Liver (tissue), 9 donors: ENCODE measurements around a stretch of chr11.

DNA sequence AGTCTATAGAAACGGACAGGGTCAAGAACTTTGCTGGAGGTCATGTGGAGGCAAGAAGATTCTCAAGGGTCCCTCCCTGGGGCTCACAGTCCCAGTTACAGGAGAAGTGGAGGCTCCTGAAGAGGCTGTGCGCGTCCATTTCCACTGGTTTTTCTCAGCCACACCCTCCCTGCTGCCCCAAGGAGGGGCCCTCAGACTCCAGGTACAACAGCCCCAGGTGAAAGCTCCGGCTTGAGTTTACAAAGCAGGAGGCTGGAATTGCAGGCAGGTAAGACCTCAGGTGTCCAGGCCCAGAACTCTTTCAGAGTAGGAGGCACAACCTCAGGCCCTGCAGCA is 3.1 kb downstream of the SHANK2 start:
- PRO-cap, 5 experiments: no peak in any of the 5 experiments
- RAMPAGE, long total RNA, 2 experiments: no peak in any of the 2 experiments
- RRBS: no CpG with 5 or more reads among the region's 4 CpGs

DNA sequence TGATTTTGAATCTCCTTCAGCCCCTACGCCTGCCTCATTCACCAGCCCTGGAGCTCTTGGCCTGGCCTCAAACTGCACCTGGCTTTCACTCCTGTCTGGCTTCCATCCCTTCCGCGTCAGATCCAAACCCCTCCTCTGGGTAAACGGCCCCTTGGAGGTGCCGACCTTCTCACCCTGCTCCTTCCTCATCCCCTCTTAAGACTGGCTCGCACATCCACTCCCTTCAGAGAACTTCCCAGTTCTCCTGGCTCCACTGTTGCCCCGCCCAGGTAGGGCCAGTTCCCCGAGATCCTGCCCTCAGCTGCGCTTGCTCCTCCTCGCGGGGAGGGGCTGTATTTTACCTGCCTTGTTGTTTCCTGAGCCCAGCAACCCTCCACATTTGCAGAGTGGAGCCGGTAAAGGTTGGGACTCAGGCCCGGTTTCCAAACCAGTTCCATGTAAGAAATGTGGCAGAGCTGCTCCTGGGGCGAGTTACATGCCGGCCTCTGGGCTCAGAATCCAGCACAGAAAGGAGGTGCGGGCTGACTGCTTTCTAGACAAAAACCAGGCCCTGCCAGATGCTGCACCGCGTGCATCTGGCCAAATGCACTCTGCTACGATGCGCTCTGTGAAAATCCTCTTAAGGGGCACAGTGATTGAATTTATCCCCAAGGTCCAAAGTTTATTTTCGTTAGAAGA is 14.0 kb upstream of the SHANK2 start:
- PRO-cap, 5 experiments: no peak in any of the 5 experiments
- RAMPAGE, long total RNA, 2 experiments: no peak in any of the 2 experiments
- RRBS: no CpG with 5 or more reads among the region's 21 CpGs

- PRO-cap, 5 experiments: no peak in any of the 5 experiments
- RAMPAGE, long total RNA, 2 experiments: no peak in any of the 2 experiments
- RRBS: no CpG with 5 or more reads among the region's 5 CpGs
These were observed 75.5 kb downstream of the DHCR7 start for GRCh38 chr11:71372633-71373172.

GRCh38 chr11:71447109-71448252 is 712 bp downstream of the DHCR7 start:
- PRO-cap, 5 experiments: peak in 5 of 5 experiments; most common plus-strand start chr11:71447519 (in 3)
- RAMPAGE, long total RNA, 2 experiments: no peak in any of the 2 experiments
- RRBS: 2% methylated on average over 10 of the region's 41 CpGs

- PRO-cap, 5 experiments: no peak in any of the 5 experiments
- RAMPAGE, long total RNA, 2 experiments: no peak in any of the 2 experiments
- RRBS: no CpG with 5 or more reads among the region's 9 CpGs
These were observed 43.6 kb upstream of the KRTAP5-11 start for GRCh38 chr11:71626330-71626697.

DNA sequence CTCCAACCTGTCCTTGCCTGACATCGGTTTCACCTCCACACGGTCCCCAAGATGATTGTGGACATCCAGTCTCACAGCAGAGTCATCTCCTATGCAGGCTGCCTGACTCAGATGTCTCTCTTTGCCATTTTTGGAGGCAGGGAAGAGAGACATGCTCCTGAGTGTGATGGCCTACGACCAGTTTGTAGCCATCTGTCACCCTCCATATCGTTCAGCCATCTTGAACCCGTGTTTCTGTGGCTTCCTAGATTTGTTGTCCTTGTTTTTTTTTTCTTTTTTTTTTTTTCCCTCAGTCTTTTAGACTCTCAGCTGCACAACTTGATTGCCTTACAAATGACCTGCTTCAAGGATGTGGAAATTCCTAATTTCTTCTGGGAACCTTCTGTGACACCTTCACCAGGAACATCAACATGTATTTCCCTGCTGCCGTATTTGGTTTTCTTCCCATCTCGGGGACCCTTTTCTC is 25.0 kb downstream of the XNDC1N start:
- PRO-cap, 5 experiments: no peak in any of the 5 experiments
- RAMPAGE, long total RNA, 2 experiments: no peak in any of the 2 experiments
- RRBS: no CpG with 5 or more reads among the region's 7 CpGs

DNA sequence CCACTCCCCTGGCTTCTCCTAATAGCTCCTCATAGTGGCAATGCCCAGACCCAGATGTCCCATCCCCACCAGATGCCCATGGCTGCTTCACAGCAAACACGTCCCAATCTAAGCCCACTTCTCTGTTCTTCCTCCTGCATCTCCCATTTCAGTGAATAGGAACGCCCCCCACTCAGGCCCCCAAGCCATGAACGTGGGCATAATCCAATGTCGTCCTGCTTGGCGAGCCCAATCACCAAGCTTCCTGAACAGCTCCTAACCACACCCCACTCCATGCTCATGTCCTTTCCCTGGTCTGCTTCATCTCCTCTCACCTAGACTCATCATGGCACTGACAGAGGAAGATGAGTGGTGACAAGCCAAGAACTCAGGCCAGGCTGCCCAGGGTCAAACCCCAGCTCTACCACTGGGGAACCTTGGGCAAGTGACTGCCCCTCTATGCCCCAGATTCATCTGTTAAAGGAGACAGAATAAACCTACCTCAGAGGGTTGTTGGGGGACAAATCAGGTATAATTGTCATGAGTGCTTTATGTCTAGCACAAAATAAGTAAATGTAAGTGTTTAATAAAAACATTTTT is 9.0 kb downstream of the IL18BP start:
- PRO-cap, 5 experiments: no peak in any of the 5 experiments
- RAMPAGE, long total RNA, 2 experiments: no peak in any of the 2 experiments
- RRBS: no CpG with 5 or more reads among the region's 5 CpGs

- PRO-cap, 5 experiments: no peak in any of the 5 experiments
- RAMPAGE, long total RNA, 2 experiments: no peak in any of the 2 experiments
- RRBS: no CpG with 5 or more reads among the region's 1 CpG
These were observed 24.4 kb downstream of the IL18BP start for GRCh38 chr11:72023258-72023457.

- PRO-cap, 5 experiments: peak in 2 of 5 experiments; most common plus-strand start chr11:72070020 (in 2); most common minus-strand start chr11:72070093 (in 2)
- RAMPAGE, long total RNA, 2 experiments: no peak in any of the 2 experiments
- RRBS: no CpG with 5 or more reads among the region's 2 CpGs
These were observed 10.5 kb downstream of the NUMA1 start for GRCh38 chr11:72069707-72070410.

GRCh38 chr11:72162817-72163188 is 27.3 kb downstream of the FOLR3 start:
- PRO-cap, 5 experiments: no peak in any of the 5 experiments
- RAMPAGE, long total RNA, 2 experiments: no peak in any of the 2 experiments
- RRBS: no CpG with 5 or more reads among the region's 6 CpGs

DNA sequence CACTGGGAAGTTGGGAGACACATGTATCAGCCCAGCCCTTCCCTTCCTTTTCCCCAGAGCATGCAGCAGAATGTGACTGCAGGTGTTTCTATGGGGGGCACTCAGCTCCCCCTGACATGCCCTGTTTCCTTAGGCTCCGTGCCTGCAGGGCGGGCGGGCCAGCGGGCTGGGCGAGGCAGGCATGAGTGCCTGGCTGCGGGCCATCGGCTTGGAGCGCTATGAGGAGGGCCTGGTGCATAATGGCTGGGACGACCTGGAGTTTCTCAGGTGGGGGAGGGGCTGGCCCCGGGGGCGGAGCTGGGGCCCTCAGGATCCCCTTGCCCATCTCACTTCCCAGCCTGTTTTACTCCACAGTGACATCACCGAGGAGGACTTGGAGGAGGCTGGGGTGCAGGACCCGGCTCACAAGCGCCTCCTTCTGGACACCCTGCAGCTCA is 6.0 kb downstream of the PHOX2A start:
- PRO-cap, 5 experiments: no peak in any of the 5 experiments
- RAMPAGE, long total RNA, 2 experiments: no peak in any of the 2 experiments
- RRBS: no CpG with 5 or more reads among the region's 14 CpGs

DNA sequence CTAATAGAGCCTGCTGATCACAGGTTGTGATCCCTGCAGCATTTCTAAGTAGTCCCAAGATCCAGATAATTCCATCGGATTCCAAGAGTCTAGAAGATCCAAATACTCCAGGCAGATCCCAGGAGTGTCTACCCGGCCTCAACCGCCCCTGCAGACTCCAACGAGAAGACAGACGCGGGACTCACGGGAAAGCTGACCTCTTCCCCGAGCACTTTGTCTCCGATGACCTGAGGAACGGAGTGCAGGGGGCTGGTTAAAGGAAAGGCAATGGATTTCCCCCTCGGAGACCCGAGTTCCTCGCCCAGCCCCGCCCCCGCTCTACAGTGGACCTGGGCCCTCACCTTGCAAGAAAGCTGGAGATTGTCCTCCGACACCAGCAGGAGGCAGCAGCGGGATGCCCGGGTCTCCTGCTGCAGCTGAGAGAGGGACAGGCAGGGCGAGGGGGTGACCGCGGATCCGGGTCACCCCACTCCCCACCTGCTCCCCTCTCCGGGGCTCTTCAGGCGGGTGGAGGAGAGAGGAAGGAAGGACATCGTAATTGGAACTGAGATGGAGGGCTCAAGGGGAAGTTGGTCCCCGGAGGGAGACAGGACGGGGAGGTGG is 84.6 kb downstream of the PDE2A start:
- PRO-cap, 5 experiments: no peak in any of the 5 experiments
- RAMPAGE, long total RNA, 2 experiments: no peak in any of the 2 experiments
- RRBS: 13% methylated on average over 8 of the region's 27 CpGs

DNA sequence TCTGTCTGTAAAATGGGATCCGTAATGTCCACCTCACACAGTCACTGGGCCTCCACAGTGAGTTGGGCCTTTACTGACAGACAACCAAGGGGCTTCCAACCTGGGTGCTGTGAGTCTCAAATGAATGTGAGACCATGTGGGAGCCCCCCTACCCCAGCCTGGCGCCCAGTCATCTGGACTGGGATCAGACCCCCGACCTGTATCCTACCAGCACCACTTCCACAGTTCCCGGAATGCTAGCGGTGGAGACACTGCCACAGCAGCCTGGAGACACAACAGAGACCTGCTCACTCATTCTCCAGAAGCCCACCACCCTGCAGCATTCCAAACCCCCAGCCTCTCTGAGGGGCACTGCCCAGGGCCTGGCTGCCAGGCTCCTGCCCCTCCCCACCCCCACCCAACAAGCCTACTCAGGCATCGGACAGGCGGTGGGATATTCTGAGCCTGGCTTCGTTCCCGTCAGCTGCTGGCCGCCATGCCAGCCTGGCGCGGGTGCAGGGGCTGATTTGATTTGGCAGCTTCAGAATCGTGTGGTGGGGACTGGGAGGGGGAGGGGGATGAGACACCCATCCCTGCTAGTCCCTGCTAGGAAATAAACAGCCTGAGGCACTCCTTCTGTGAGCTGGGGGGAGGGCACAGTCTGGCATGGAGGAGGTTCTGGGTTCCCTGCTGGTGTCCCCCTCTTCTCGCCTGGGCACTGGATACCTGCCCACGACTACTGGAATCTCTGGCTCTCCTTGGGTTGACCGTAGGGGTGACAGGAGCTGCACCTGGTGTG is 42.5 kb downstream of the PDE2A start:
- PRO-cap, 5 experiments: no peak in any of the 5 experiments
- RAMPAGE, long total RNA, 2 experiments: no peak in any of the 2 experiments
- RRBS: no CpG with 5 or more reads among the region's 16 CpGs

DNA sequence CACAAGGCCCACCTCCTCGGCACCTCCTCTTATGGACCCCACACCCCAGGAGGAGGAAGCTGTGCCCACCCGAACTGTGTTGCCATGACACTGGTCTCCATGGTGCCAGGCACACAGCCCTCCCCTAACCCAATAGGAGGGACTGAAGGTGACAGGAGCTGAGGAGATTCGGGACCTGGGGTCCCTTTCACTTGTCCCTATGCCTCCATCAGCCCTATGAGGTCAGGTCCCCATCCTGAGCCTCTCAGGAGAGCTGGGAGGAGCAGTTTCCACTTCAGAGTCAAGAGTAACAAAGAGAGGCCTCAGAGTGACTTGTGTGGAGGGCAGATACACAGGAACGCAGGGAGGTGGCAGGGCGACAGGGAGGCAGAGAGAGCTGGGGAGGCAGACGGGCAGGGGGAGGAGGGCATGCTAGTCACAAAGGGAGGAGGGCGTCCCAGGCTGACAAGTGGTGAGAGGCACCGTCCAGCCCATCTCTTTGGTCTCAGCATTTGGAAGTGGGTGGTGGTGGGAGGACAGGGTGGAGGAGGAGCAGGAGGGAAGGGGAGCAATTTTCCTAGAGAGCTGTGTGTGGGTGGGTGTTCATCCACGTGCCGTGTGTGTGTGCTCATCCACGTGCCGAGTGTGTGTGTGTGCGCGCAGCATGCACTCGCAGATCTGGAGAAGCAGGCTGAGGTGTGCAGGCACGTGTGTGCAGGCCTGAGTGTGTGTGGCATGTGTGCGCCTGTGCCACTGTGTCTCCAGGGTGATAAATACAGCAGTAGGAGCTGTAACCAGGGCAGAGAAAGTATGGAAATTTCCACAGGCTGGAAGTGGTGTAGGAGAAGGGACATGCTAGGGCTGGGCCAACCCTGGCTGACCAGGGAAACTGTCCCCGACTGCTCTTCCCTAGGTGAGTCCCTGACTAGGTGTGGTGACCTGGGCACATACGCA is 7.0 kb upstream of the PDE2A start:
- PRO-cap, 5 experiments: no peak in any of the 5 experiments
- RAMPAGE, long total RNA, 2 experiments: no peak in any of the 2 experiments
- RRBS: no CpG with 5 or more reads among the region's 19 CpGs

- PRO-cap, 5 experiments: no peak in any of the 5 experiments
- RAMPAGE, long total RNA, 2 experiments: no peak in any of the 2 experiments
- RRBS: no CpG with 5 or more reads among the region's 10 CpGs
These were observed 21.4 kb upstream of the PDE2A start for GRCh38 chr11:72695508-72696159.

DNA sequence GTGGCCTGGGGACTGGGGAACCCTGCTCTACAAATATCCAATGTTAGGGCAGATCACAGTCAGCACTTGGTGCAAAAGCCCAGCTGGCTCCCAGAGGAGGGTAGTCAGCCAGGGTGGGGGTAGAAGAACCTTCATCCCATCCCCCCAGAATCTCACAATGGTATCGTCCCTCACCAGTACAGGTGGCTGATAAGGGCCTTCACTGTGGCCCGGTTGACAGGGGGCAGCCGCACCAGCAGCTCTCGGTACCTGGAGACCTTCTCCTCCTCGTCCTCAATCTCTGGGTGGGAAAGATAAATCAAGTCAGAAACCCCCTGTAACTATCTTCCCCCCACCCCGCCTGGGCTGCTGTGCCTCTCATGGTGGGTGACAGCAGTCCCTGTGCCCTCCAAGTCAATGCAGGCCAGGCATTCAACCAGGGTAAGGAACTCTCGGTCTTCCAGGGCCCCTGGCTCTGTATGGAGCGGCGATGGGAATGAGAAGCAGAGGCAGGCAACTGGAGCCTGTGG is 22.2 kb upstream of the PDE2A start:
- PRO-cap, 5 experiments: no peak in any of the 5 experiments
- RAMPAGE, long total RNA, 2 experiments: no peak in any of the 2 experiments
- RRBS: no CpG with 5 or more reads among the region's 9 CpGs

DNA sequence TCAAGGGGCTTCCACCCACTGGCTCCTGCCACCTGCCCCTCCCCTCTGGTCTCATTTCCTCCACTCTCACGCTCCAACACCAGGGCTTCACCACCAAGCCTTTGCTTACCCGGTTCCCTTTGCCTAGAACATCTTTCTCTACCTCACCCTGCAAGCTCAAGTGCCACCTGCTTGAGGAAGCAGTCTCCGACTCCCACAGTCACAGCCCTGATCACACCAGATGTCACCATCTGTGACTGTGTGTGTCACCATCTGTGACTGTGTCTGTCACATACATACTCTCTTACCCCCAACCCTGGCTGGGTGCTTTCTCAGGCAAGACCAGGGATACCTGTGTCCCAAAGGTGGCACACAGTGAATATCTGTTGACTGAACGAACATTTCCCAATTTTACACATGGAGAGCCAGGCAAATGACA is 8.3 kb downstream of the ARAP1 start:
- PRO-cap, 5 experiments: no peak in any of the 5 experiments
- RAMPAGE, long total RNA, 2 experiments: no peak in any of the 2 experiments
- RRBS: no CpG with 5 or more reads among the region's 4 CpGs

DNA sequence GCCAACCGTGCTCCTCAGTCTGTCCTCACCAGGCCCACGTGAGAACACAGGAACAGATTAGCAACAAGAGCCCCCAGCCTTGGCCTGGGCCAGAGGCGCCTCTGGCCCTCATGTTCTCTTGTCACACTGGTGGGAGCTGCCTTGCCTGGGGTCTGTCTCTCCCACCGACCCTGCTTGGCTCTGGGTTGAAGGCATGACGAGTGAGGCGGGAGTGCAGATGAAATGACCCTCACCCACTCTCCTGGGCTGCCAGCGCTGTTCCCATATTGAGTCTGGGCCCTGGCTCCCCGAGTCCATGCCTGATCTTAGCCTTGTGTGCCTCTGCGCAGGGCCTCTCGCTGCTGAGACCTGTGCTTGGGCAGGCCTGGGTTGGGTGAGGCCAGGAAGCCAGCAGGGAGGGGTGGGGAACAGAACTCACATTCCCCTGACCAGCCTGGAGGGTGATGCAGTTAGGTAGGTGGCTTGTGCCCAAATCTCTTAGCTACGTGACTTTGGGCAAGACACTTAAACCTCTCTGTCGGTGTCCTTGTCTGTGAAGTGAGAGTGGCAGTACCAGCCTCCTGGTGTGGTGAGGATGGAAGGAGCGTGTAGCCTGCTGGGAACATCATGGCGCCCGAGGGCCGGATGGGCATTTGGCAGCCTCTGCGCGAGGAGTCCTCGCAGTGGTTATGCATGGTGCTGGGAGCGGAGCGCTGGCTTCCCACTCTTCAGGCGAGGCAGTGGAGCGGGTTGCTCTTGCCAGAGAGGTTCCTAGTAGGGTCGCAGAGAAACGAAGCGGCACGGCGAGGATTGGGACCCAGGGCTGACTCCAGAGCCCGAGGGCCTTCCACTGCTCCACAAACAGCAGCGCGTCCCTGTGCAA is 6.7 kb downstream of the ATG16L2 start:
- PRO-cap, 5 experiments: no peak in any of the 5 experiments
- RAMPAGE, long total RNA, 2 experiments: no peak in any of the 2 experiments
- RRBS: no CpG with 5 or more reads among the region's 31 CpGs

- PRO-cap, 5 experiments: peak in 4 of 5 experiments; most common plus-strand start chr11:72822097 (in 1); most common minus-strand start chr11:72822117 (in 4)
- RAMPAGE, long total RNA, 2 experiments: no peak in any of the 2 experiments
- RRBS: 10% methylated on average over 21 of the region's 81 CpGs
These were observed 8.1 kb downstream of the ATG16L2 start for GRCh38 chr11:72821953-72823045.

- PRO-cap, 5 experiments: no peak in any of the 5 experiments
- RAMPAGE, long total RNA, 2 experiments: no peak in any of the 2 experiments
- RRBS: 90% methylated on average over 6 of the region's 9 CpGs
These were observed 11.0 kb downstream of the ATG16L2 start for GRCh38 chr11:72825186-72825555.